Left common carotid artery plus branches (tissue), 1 donor: ENCODE measurements around a stretch of chr3.

- PRO-cap = no peak
Observed at GRCh38 chr3:39131704-39132643, 21.4 kb downstream of the CSRNP1 start.

GRCh38 chr3:39139130-39139911 is 14.1 kb downstream of the CSRNP1 start:
- PRO-cap = unidirectional peak, minus-strand start at chr3:39139771

DNA sequence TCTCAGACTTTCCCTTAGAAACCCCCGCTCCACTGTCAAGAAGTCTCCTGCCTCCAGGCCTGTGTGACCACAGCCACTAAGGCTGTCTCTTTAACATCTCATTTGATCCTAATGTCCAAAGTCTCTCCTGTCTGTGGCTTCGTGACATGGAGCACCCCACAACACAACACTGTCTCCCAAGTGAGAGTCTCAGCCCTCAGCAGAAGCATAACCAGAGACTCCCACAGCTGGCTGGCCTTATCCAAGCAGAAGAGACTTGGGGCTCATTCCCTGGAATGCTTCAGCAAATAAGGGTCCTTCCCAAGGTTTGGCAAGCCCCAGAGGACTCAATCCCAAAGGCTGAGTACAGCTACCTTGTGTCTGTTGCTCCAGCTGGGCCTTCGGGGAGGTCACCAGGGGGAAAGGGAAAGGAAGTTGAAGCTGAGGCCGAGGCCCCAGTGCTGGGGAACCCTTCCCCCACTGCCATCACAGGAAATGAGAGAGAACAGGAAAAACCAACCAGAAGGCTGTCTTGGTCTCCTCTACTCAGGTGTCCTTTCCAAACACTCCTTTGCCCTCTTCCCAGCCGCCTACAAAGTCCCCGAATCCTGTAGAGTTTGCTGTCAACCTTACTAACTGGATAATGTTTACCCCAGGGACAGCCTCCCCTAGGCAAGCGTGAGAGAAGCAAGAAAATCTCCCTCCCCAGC is 5.8 kb downstream of the CSRNP1 start:
- PRO-cap = no peak

- PRO-cap = no peak
Observed at GRCh38 chr3:39149408-39150094, 3.8 kb downstream of the CSRNP1 start.

DNA sequence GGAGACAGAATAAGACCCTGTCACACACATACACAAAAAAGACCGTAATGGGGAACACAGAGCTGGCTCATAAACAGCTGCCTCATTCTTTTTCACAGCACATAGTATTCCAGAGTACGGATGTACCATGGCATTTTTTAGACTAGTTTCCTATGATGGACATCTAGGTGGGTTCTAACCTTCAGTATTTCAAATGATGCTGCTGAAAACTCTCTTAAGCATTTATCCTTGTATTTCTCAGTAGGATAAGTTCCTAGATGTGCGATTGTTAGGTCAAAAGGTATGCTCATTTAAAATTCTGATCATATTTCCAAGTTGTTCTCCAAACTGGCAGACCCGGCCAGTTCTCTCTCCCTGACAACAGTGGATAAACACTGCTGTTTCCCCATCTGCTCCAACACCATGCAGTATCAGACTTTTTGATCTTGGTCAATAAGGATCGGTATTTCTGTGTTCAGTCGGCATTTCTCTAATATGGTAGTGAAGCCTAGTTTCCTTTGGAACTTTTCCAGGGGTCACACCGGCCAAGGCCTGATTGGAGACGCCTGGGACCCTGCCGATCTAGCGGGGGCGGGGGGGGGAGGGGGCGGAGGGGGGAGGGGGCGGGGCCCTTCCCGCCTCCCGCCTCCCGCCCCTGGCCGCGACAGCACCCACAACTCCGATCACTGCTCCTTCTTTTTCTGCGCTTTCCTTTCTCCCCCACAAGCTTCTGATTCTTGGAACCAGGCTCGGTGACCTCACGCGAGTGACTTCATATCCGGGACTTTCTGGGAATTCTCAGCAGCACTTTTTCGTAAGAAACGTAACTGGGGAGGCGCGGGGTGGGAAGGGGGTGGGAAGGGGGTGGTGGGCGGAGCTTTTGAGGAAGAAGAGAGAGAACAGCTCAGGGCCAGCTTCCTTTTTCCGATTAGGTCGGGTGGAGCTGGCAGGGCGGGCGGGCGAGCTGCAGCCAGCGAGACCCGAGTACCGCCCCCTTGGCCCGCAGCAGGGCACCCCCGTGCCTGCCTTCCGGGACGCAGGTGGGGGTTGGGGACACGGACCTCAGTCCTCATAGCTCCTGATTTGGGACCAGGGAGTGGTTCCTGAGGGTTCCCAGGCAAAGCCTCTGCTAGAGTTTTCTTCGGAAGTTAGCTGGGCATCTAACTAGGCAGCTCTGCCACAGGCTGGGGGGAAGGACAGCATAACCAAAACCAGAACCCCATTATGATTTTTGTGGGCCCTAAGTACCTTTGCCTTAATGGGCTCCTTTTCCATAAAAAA is 14.8 kb downstream of the XIRP1 start:
- PRO-cap = bidirectional peak, plus-strand start at position 910 of the sequence, minus-strand start at position 667 of the sequence; unidirectional peak, plus-strand start at position 1,060 of the sequence

DNA sequence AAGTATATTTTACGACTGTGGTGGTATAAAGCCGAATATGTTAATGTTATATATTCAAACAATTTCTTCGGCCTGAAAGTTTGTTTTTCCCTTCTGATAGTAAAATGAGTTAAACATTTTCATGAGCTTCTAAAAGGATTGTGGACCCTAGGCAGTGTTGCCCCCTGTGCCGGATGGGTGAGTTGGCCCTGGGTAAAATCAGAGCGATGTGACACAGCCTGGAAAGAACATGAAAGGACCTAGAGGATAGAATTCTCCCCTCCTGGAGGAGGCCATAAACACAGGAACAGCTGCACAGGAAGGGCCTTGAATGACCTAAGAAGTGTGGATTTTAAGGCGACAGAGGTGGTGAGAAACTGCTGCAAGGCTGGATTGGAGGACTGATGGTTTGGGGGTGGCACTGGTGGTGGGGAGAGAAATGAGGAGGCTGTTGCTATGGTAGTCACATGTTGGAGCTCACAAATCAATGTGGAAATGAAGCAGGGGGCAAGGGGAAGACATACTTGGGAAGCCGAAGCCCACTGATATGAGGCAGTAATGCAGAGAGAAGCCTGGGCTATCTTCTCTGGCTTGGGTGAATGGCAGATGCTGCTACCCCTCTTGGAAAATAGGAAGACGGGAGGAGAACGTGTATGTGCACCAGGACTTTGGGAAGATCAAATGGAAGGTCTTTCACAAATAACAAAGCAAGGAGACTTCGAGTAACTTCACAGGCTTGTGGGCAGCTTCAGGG is 13.8 kb downstream of the XIRP1 start:
- PRO-cap = no peak

- PRO-cap = no peak
Observed at GRCh38 chr3:39182217-39182688, 10.1 kb downstream of the XIRP1 start.

DNA sequence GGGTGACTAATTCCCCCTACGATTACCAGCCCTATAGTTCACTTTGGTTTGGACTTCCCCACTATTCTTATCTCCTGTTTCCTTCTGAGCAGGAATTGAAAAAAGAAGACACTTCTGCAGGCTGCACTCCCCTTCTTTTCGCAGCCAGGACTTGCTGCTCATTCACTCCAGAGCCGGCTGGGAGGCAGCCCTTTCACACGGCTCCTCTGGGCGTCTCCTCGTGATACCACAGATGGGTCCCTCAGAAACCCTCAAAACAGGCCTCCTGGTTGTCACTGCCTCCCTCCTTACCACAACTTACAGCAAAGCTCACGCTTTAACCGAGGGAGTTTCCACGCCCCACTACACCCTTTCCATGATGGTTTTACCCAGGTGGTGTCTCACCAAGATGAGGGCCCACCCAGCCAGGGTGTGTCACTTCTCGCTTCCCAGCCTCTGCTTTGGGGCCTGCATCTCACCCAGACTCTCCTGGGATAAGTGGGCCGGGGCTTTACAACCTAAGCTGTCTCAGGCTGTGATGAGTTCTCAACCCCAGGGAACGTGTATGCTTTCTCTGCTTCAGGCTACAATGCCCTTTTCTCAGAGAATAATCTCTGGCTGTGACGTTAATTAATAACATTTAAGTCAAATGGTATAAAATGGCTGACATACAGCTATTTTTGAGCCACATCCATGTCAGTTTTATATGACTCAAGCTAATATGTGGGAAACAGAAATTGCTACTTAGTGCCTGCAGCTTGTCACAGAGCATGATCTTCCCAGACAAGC is 11.9 kb downstream of the CX3CR1 start:
- PRO-cap = no peak

- PRO-cap = no peak
Observed at GRCh38 chr3:39386580-39387270, 3.6 kb downstream of the SLC25A38 start.

DNA sequence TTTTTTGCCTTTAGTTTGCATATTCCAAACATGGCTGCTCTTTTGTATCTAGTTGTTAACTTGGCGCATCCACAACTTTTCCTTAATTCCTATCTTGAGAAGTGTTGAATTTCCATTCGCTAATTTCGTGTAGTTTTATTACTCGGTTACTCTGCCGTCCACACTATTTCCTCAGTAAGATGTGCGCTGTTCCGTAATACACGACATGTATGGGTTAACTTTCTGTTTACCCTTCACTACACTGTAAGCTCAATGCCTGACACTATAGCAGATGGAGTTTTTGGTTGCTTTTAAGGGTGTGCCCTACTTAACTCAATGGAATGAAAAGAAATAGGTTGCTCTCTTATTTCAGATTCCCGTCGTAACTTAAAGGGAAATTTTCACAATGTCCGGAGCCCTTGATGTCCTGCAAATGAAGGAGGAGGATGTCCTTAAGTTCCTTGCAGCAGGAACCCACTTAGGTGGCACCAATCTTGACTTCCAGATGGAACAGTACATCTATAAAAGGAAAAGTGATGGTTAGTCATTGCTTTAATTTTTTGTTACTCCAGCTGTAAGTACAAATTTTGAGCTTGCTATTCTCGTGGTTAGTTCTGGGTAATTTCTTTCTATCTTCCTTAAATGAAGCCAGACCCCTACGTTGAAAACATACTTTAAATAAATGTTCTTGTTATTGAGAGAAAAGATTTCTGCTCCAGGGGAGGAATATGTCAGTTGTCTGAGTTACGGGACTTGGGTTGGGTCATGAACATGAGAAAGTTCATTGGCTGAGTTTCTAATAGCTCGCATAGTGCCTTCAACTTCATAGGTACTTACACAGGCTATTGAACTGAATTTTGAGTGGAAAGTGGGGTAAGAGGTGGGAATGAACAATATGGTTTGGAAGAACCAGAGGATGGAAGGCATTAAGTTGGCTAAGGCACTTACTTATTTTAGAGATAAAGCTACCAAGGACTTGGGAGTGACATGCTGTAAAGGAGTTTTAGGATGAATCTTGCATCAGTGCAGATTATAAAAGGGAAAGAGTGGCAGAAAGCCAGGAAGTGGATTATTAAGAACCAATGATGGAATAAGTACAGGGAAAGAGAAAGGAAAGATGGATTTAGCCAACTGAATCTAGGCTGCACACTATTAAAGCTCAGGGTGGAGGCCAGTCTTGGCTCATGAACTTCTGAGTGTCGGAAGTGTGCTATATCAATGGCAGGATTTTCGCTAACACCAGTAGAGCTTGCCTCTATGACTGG is 1.2 kb downstream of the RPSA start:
- PRO-cap = no peak

- PRO-cap = no peak
Observed at GRCh38 chr3:39412362-39413521, 6.2 kb downstream of the RPSA start.

- PRO-cap = no peak
Observed at GRCh38 chr3:39954397-39955434, 145.3 kb downstream of the MYRIP start.

DNA sequence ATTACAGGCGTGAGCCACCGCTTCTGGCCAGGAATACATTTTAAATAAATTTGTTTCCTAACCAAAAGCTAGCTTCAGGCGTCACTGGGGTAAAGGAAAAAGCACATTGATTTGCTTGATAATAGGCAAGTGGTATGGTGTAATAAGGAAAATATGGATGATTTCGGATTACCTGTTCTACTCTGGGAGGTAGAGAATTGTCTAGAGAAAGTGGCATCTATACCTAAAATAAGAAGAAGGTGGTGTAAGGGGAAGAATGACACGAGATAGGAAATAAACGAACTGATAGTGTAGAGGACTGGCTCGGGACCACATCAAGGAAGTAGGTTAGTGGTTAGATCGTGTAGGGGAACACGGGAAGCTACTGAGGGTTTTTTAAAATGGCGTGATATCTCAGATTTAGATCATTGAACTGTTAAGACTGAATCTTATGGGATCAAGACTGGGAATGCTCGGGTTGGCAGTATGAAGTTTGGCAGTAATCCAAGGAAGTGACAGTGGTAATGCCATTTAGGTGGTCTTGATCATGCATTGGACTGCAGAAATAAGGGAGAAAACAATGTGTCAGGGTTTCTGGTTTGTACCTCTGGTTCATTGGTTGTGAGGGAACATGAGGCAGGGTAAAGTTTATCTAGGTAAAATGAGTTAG is 7.2 kb downstream of the RPL14 start:
- PRO-cap = no peak

DNA sequence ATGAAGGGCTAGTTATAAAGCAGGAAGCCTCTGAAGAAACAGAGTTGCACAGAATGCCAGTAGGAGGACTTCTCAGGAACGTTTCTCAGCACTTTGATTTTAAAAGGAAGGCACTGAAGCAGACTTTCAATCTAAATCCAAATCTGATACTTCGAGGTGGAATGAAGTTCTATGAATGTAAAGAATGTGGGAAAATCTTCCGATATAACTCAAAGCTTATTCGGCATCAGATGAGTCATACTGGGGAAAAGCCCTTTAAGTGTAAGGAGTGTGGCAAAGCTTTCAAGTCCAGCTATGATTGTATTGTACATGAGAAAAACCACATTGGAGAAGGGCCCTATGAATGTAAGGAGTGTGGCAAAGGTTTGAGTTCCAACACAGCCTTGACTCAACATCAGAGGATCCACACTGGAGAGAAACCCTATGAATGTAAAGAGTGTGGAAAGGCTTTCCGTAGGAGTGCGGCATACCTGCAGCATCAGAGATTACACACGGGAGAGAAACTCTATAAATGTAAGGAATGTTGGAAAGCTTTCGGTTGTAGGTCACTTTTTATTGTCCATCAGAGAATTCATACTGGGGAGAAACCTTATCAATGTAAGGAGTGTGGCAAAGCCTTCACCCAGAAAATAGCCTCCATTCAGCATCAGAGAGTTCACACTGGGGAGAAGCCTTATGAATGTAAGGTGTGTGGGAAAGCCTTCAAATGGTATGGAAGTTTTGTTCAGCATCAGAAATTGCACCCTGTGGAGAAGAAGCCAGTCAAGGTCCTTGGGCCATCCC is 7.5 kb downstream of the ZNF621 start:
- PRO-cap = no peak

GRCh38 chr3:40828318-40828869 is 303.6 kb downstream of the ZNF621 start:
- PRO-cap = no peak

- PRO-cap = no peak
Observed at GRCh38 chr3:41198577-41199170, 631 bp upstream of the CTNNB1 start.

GRCh38 chr3:41200419-41201078 is 1.2 kb downstream of the CTNNB1 start:
- PRO-cap = no peak

GRCh38 chr3:41237958-41238423 is 38.7 kb downstream of the CTNNB1 start:
- PRO-cap = no peak

DNA sequence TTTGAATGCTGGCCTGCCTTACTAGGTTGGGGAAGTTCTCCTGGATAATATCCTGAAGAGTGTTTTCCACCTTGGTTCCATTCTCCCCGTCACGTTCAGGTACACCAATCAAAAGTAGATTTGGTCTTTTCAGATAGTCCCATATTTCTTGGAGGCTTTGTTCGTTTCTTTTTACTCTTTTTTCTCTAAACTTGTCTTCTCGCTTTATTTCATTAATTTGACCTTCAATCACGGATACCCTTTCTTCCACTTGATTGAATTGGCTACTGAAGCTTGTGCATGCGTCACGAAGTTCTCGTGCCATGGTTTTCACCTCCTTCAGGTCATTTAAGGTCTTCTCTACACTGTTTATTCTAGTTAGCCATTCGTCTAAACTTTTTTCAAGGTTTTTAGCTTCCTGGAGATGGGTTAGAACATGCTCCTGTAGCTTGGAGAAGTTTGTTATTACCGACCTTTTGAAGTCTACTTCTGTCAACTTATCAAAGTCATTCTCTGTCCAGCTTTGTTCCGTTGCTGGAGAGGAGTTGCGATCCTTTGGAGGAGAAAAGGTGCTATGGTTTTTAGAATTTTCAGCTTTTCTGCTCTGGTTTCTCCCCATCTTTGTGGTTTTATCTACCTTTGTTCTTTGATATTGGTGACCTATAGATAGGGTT is 364.2 kb downstream of the CTNNB1 start:
- PRO-cap = no peak

GRCh38 chr3:41693801-41694373 is 268.0 kb downstream of the ULK4 start:
- PRO-cap = no peak